ENCODE measurements around a stretch of chr14.

DNA sequence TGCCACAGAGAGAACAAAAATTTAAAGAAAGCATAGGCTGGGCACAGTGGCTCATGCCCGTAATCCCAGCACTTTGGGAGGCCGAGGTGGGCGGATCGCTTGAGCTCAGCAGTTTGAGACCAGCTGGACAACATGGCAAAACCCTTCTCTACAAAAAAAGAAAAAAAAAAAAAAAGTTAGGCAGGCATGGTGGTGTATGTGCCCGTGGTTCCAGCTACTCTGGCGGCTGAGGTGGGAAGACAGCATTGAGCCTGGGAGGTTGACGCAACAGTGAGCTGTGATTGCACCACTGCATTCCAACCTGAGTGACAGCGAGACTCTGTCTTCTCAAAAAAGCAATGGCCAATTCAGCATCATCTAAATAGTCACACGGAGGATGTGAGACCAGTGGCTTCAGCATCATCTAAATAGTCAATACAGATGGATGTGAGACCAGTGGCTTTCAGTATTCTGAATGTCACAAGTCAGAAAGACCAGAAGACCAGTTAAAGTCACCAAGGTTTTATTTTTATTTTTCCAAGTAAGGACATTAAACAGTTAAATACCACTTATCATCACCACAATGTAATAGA lies 10.3 kb upstream of the SAMD4A start:
- PRO-cap, 2 experiments = no peak in any of the 2 experiments

DNA sequence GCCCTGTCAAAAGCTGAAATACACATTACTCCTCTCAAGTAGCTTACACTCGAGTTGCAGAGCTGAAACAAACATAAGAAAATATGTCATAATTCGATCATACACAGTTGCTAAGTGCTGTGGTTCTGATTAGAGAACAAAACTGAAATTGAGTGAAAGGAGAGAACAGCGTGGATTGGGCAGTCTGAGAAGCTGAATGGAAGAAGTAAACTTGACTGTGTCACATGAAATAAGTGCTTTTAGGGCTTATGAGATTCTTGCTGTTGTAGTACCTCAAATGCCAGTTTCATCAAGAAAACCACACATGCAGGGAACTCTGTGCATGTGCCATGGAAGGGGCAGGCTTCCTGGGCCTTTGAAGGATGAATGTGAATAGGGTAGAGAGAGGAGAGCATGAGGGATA lies 7.2 kb downstream of the SAMD4A start:
- PRO-cap, 2 experiments = no peak in any of the 2 experiments

DNA sequence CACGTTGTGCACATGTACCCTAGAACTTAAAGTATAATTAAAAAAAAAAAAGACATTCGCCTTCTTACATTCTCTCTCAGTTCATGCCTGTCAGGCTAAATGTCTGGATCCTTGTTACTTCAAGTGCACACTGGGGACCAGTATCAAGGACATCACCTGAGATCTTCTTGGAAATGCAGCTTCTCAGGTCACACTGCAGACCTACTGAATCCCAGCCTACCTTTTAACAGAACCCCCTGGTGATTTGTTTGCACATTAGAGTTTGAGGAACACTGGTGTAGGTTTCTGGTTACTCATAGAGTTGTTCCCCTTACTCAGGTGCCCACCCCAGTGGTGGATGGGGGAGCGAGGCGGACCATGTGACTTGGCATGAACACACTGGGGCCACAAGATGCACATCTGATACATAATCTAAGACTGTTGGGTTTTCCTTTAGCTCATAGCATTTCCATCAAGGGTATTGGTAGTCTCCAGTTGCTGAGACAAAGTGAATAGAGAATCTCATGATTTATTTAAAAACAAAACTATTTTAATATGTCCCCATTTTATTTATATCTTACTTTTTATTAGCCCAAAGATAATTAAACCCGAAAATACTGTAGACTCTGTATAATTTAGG lies 35.9 kb downstream of the SAMD4A start:
- PRO-cap, 2 experiments = no peak in any of the 2 experiments

- PRO-cap, 2 experiments = no peak in any of the 2 experiments
Measured at GRCh38 chr14:54605906-54606723, 39.2 kb downstream of the SAMD4A start.

DNA sequence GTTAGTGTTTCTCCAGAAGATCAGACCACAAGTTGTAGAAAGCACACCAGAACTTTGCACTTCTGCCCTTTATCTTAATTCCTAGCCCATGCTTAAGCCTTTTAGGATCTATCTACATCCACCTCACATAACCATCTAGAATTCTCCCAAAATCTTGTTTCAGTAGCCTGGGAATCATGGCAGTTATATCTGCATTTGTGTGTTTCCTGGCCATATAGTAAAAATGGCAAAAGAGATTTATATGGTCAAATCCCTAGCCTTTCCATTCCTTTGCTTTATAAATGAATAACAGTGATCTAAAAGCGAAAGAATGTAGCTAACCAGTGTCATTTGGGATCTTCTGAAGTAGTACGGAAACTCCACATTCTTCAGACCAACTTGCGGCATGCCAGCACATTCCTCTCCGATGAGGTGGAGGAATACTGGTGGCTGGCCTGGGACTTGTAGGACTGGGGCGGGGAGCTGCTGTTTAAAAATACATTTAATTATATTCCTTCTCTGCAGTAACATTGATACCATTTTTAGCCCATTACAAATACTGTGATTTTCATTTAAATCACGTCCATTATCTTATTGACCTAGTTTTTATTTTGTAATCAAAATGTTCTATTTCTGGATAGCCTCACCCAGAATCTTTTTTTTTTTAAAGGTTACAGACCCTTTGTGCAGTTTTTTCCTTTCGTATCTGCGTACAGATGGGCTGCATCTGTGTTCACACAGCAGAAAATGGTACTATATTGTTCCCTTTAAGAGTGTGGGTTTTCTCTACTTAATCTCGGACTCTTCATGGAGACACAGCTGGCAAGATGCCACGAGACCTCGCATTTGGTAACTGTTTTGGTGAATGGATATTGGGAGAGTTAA lies 85.3 kb downstream of the SAMD4A start:
- PRO-cap, 2 experiments = no peak in any of the 2 experiments

GRCh38 chr14:54699246-54699637 lies 132.3 kb downstream of the SAMD4A start:
- PRO-cap, 2 experiments = no peak in any of the 2 experiments

DNA sequence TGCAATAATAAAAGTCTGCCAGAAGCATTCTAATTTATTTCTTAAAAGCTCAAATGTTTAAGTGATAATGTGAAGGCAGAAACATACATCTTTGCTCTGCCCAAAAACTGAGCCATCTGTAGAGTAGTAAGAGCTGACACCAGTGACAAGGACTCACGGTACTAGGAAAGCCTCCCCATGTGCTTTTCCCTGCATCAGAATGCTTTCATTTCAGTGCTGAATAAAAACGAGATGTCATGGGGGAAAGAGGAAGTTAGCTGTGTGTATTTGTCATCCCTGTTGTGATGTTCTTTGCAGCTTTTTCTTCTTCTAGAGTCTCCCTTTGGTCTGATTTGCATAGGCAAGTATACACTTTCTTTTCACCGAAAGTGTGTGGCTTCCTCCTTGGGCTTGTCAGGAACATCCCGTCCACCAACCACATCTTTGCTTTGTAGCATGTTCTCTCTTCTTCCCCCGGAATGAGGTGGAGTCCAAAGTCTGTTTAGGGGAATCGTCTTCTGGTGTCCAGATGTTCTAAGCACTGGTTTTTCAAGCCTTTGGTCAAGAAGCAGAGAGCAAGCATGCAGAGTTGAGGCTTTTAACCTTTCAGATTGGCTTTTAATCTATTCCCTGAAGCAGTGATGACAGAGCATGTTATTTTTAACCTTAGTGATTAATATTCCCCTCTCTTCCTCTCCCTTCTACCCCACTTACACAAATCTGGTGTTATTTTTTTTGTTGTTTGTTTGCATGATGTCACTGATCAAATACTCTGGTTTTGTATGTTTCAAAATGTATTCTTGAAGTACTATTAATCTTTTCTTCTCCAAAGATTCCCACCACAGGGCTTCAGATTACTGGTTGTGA lies 163.3 kb downstream of the SAMD4A start:
- PRO-cap, 2 experiments = peak in 1 of 2 experiments; most common plus-strand start position 473 of the sequence (in 1); most common minus-strand start position 201 of the sequence (in 1)

GRCh38 chr14:55053018-55053535 lies 1.6 kb downstream of the MAPK1IP1L start:
- PRO-cap, 2 experiments = no peak in any of the 2 experiments

- PRO-cap, 2 experiments = no peak in any of the 2 experiments
Measured at GRCh38 chr14:55068304-55069425, 17.2 kb downstream of the MAPK1IP1L start.

DNA sequence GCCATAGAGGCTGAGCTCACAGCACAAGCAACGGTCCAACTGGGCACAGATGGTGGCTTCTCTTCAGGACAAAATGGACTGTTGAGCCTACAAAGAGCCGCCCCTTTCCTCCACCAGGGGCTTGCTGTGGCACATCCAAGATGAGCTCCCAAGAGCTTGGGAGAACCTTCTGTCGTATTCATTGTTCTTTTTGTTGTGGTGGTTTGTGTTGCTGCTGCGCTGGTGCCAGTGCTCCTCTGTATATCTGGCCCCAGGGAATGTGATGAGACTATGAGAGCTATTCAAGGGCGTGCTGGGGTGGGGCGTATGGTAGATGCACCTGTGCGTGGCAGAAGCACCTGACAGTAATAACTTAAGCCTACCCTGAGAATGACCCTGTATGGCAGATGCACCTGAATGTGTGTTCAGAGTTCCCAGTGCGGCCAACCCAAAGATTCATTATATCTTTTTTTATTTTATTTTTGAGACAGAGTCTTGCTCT lies 17.8 kb upstream of the LGALS3 start:
- PRO-cap, 2 experiments = no peak in any of the 2 experiments

DNA sequence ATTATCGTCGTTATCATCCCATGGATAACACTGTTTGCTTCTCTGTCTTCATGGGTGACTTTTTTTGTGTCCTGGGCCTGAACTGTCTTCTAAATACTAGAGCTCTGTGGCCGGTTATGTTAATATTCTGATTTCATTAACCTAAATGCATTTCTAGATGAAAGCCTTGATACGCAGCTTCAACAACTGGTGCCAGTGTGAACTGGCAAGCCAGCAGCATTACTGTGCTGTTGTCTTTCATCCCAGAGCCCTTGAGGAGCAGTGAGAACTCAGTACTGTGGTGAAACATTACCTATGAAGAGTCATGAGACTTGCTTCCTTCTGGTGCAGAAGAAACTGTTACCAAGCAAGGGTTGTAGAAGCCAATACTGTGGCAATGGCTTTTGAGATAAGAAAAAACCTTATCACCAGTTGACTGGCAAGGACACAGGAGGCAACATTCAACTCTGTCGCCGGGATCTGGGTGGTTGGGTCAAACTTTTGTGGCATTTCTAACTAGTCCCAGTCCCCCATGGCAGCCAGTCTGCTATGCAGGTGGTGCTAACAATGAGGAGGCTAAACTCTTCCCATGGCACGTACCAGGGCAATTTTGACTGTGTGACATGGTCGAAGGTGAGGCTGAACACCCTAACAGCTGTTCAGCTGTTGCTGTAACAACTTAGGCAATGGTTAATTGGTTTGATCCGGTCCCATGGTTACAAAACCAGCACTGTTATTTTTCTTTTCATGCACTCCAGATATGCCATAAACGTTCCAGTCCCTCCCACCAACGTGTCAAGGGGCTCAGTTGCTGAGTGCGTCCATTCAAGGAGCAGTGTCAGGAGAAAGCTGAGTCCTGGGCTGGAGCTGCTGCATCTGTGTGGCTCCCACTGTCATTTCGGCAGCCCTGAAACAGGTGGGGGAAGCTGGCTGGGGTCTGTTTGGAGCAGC lies 12.6 kb upstream of the LGALS3 start:
- PRO-cap, 2 experiments = no peak in any of the 2 experiments

DNA sequence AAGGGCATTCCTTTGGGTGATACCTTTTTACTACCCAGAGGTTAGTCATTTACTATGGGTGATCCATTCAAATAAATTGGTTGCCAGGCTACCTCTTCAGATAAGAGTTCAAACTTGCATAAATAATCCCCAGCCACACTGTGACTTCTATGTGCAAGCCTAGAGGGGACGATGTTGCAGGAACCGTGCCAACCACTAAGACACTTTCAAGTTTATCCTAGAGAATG lies 1.4 kb upstream of the LGALS3 start:
- PRO-cap, 2 experiments = no peak in any of the 2 experiments

GRCh38 chr14:55131829-55132213 lies 2.8 kb downstream of the LGALS3 start:
- PRO-cap, 2 experiments = peak in 1 of 2 experiments; most common plus-strand start chr14:55132003 (in 1); most common minus-strand start chr14:55131947 (in 1)

DNA sequence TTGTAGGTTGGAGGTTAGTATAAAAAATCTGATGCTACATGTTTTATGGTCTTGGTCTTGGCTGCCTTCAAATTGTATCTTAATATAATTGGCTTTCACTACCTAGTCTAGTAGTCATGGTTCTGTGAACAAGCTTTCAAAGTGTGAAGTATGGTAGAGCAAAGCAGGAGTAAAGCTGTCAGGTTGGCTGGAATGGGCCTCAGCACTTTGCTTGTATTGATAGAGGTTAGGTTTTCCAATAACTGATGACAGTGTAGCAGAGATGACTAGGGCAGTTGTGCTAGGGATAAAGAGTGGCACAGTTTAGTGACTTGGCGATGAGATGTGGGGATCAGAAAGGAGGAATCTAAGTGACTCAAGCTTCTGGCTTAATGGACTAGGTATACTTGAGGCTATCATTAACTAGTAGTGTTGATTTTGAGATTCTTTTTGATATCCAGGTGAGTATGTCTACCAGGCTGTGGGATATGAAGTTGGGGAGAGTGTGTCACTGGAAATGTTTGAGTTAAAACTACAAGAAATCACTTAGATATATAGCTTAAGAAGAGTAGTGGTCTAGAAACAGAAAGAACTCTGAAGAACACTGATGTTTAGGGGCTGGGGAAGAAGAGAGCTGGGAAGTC lies 65.5 kb downstream of the ATG14 start:
- PRO-cap, 2 experiments = no peak in any of the 2 experiments

- PRO-cap, 2 experiments = peak in 1 of 2 experiments; most common plus-strand start chr14:56005043 (in 1); most common minus-strand start chr14:56005015 (in 1)
Measured at GRCh38 chr14:56004691-56005681, 113.2 kb upstream of the PELI2 start.

DNA sequence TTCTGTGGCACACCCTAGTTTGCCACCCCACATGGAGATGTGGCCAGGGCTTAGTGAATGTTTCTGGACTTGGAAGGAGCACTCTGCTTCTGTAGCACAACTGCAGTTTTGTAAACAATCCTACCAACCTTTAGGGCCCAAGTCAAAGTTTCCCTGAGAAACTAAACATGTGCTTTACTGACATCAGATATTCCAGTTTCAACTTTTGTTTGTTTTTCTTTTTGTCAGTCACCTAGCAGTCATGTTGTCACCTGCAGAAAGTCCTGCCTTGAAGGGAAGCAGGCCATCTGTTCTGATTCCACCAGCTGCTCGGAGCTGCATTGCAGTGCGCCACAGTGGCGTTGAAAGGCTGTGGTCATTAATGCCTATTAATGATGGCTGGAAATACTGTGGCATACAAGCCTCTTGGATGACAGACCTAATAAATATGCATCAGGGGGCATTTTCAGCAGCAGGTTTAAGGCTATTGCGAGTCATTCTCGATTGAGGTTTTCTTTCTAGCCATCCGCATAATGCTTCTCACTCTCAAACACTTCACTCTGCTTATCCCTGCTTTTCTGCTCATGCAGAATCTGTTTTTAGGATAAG lies 7.8 kb downstream of the PELI2 start:
- PRO-cap, 2 experiments = no peak in any of the 2 experiments

DNA sequence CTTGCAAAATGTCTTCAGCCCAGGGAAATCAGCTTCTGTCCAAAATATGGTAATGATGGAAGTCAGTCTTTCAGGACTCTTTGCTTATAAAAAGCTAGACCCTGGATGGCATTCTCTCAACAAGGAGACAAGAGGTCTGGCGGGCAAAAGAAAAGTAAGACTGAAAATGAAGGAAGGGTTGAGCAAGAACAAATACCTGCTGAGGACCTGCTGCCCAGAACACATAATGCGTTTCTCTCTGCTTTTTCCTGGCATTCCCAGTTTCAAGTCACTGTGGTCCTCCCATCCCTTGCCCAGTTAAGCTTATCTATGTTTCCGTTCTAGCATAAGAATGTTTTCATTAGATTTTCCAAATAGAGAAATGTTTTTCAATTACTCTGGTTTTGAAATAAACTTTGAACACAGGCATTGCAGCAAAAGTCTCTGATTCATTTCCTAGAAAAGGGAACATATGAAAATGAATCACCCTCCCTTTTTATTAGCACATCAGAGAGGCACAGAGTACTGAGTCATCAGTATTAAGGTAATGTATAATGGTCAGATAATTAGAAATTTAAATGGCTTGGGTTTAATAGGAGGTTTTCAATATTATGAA lies 201.2 kb upstream of the TMEM260 start:
- PRO-cap, 2 experiments = no peak in any of the 2 experiments

DNA sequence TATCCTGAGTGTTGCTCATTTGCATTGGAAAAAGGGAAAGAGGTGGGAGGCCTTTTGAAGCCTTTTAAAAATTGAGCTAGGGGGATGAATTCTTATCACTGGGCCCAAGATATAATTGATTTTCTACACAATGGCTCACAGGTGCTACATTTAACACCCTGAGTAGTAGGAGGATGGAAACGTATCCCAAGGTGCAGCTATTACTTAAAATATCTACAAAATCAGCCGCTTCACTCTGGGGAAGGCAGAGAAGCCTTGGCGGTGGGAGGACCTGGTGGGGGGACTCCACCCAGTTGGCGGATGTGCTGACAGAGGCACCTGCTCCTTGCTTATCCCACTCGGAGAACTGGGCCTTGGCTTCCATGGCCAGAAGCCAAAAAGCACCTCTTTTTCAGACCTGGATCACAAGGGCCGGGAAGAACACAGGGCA lies 106.4 kb downstream of the OTX2 start:
- PRO-cap, 2 experiments = no peak in any of the 2 experiments

- PRO-cap, 2 experiments = no peak in any of the 2 experiments
Measured at GRCh38 chr14:56812015-56812914, 2.0 kb upstream of the OTX2 start.

- PRO-cap, 2 experiments = no peak in any of the 2 experiments
Measured at GRCh38 chr14:56816541-56817107, 6.3 kb upstream of the OTX2 start.

Data from cerebral cortex (tissue), 2 donors.